Testis (tissue), 5 donors: Measurements from ENCODE around the genes LBHD2, TNFAIP2 and MARK3.

- PRO-cap, 3 experiments, result no peak in any of the 3 experiments
- RAMPAGE, long total RNA, 2 experiments, result no peak in any of the 2 experiments
- RRBS, result no CpG with 5 or more reads among the region's 7 CpGs
These were observed 10.2 kb upstream of the CDC42BPB start for GRCh38 chr14:103067430-103068136.

GRCh38 chr14:103083942-103084551 is at the start of gene LBHD2:
Gene LBHD2, plus strand, starts transcription at chr14:103084210.
- PRO-cap, 3 experiments, result no peak in any of the 3 experiments
- RAMPAGE, long total RNA, 2 experiments, result start-site peak on the plus strand in 1 of 2 experiments, at chr14:103084218-103084313 at its widest, 7 reads per replicate
- RRBS, result 4% methylated on average over 44 of the region's 57 CpGs

DNA sequence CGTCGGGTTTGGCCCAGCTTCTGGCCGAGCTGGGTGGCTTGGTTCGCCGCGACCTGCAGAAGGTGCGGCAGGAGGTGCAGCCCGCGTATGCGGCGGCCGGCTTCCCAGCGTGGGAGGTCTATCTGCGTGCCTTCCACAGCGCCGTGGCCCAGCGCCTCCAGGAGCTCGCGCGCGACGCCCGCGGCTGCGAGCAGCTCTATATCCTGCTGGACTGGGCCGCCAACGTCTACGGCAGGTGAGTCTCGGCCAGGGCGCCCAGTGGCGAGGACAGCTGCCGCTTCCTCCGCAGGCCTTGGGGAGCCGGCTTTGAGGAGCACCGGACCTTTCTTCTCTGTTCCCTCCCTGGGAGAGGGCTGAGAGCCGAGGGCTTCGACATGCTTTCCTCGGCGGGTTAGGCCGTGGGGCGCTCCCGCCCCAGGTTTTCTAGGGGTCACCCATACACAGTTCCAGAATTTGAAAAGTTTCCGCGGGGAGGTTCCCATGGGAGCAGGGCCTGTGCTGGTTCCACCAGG is 8.1 kb downstream of the EXOC3L4 start:
- PRO-cap, 3 experiments, result no peak in any of the 3 experiments
- RAMPAGE, long total RNA, 2 experiments, result no peak in any of the 2 experiments
- RRBS, result 38% methylated on average over 1 of the region's 44 CpGs

GRCh38 chr14:103122517-103123648 is at the start of gene TNFAIP2:
Gene TNFAIP2, plus strand, starts transcription at chr14:103123461.
- PRO-cap, 3 experiments, result peak in 3 of 3 experiments; most common plus-strand start chr14:103123461 (in 3); most common minus-strand start chr14:103123370 (in 3)
- RAMPAGE, long total RNA, 2 experiments, result start-site peak on the plus strand in 1 of 2 experiments, at chr14:103123239-103123942 at its widest, 54 reads per replicate; start-site peak on the minus strand in 2 of 2 experiments, at chr14:103123036-103123098 at its widest, 21 to 23 reads per replicate
- RRBS, result 4% methylated on average over 42 of the region's 91 CpGs

- PRO-cap, 3 experiments, result peak in 2 of 3 experiments; most common plus-strand start chr14:103155305 (in 1)
- RAMPAGE, long total RNA, 2 experiments, result no peak in any of the 2 experiments
- RRBS, result 38% methylated on average over 3 of the region's 10 CpGs
These were observed 31.7 kb downstream of the TNFAIP2 start for GRCh38 chr14:103154812-103155506.

- PRO-cap, 3 experiments, result peak in 3 of 3 experiments; most common plus-strand start chr14:103207352 (in 3); most common minus-strand start chr14:103207082 (in 1)
- RAMPAGE, long total RNA, 2 experiments, result start-site peak on the plus strand in 1 of 2 experiments, at chr14:103207135-103207336 at its widest, 8 reads per replicate; start-site peak on the minus strand in 2 of 2 experiments, at chr14:103207078-103207233 at its widest, 8 to 37 reads per replicate
- RRBS, result under 1% methylated on average over 4 of the region's 35 CpGs
These were observed 83.7 kb downstream of the TNFAIP2 start for GRCh38 chr14:103206753-103207482.

GRCh38 chr14:103273711-103274332 is 60.2 kb upstream of the EIF5 start:
- PRO-cap, 3 experiments, result no peak in any of the 3 experiments
- RAMPAGE, long total RNA, 2 experiments, result no peak in any of the 2 experiments
- RRBS, result 18% methylated on average over 6 of the region's 52 CpGs

GRCh38 chr14:103315935-103316290 is 18.1 kb upstream of the EIF5 start:
- PRO-cap, 3 experiments, result no peak in any of the 3 experiments
- RAMPAGE, long total RNA, 2 experiments, result no peak in any of the 2 experiments
- RRBS, result no CpG with 5 or more reads among the region's 10 CpGs

- PRO-cap, 3 experiments, result no peak in any of the 3 experiments
- RAMPAGE, long total RNA, 2 experiments, result no peak in any of the 2 experiments
- RRBS, result no CpG with 5 or more reads among the region's 9 CpGs
These were observed 6.5 kb downstream of the EIF5 start for GRCh38 chr14:103340202-103341186.

GRCh38 chr14:103385310-103385562 is at the start of gene MARK3:
Gene MARK3, plus strand, starts transcription at chr14:103385415.
- PRO-cap, 3 experiments, result peak in 3 of 3 experiments; most common plus-strand start chr14:103385423 (in 2)
- RAMPAGE, long total RNA, 2 experiments, result start-site peak on the plus strand in 1 of 2 experiments, at chr14:103385389-103385433 at its widest, 208 reads per replicate
- RRBS, result under 1% methylated on average over 5 of the region's 25 CpGs

DNA sequence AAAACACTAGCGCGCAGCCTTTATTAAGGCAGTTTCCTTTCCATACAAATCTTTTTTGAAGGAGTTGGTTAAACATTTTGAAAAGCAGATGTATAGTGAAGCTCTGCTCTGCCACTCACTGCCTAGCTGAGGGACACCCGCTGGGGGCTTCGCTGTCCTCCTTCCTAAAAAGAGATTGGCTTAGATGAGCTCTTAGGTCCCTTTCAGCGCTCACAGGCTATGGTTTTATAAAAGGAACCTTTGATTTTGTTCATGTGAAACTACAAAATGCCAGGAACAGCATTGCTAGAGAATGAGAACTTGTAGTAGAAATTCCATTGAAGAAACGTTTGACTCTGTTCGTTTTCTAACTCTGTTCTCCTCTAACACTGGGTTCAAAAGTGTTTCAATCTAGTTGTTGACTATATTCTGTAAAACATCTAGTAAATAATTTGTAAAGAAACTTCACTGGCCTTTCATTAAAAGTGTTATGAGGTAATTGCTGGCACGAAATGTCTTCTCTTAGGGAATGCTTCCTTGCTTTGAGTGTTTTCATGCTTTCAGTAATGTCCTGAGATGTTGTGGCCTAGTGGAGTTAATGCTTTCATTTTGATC is 1.5 kb downstream of the MARK3 start:
- PRO-cap, 3 experiments, result peak in 2 of 3 experiments; most common plus-strand start position 545 of the sequence (in 1); most common minus-strand start position 496 of the sequence (in 2)
- RAMPAGE, long total RNA, 2 experiments, result no peak in any of the 2 experiments
- RRBS, result no CpG with 5 or more reads among the region's 8 CpGs

DNA sequence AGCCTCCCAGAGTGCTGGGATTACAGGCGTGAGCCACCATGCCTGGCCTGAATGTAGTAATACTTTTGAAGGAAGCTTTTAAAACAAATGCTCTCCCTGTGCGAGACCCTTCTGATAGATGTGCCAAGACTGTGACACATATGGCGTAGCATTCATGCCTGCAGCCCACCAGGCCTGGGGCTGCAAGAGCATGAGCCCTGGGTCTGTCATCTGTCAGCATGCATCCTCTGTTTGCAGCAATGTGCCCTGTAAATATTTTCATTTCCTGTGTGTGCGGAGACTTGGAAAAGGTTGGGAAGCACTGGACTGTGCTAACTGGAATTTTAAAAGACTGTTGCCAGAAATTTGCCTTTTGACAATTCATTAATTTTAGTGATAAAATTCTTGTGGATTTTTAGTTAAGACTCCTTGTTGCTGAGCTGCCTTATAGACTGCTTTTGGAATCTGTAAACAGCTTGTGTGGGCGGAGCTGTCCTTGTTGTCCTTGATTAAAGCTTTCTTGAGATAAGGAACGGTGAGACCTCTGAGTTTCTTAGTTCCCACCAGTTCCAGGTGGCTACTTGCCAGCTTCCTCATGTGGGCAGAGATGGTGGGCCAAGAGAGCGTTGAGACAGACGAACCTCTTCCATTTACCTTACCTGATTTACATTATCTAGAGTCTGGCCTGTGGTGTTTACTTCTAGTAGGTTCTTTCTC is 23.4 kb downstream of the MARK3 start:
- PRO-cap, 3 experiments, result peak in 3 of 3 experiments; most common plus-strand start position 586 of the sequence (in 3); most common minus-strand start position 433 of the sequence (in 1)
- RAMPAGE, long total RNA, 2 experiments, result no peak in any of the 2 experiments
- RRBS, result no CpG with 5 or more reads among the region's 8 CpGs

GRCh38 chr14:103439253-103439712 is 54.1 kb downstream of the MARK3 start:
- PRO-cap, 3 experiments, result no peak in any of the 3 experiments
- RAMPAGE, long total RNA, 2 experiments, result no peak in any of the 2 experiments
- RRBS, result no CpG with 5 or more reads among the region's 9 CpGs

DNA sequence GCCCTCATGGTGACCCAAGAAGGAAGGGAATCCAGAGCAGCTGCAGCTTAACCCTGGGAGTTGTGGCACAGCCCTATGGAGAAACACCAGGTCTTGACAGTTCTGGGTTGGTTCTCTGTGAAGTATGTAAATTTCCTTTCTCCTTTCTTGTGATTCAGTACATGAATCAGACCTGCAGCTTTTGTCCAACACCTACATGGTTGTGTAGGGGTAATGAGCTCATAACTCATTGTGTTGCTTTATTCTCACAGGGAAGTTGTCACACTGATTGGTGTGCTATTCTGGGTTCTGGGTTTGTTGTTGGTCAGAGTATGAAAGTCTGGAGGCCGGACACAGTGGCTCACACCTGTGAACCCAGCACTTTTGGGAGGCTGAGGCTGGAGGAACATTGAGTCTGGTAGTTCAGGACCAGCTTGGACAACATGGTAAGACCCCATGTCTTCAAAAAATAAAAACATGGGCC is 18.6 kb downstream of the CKB start:
- PRO-cap, 3 experiments, result no peak in any of the 3 experiments
- RAMPAGE, long total RNA, 2 experiments, result no peak in any of the 2 experiments
- RRBS, result no CpG with 5 or more reads among the region's 1 CpG

- PRO-cap, 3 experiments, result no peak in any of the 3 experiments
- RAMPAGE, long total RNA, 2 experiments, result no peak in any of the 2 experiments
- RRBS, result no CpG with 5 or more reads among the region's 8 CpGs
These were observed 3.5 kb downstream of the CKB start for GRCh38 chr14:103519092-103519604.

DNA sequence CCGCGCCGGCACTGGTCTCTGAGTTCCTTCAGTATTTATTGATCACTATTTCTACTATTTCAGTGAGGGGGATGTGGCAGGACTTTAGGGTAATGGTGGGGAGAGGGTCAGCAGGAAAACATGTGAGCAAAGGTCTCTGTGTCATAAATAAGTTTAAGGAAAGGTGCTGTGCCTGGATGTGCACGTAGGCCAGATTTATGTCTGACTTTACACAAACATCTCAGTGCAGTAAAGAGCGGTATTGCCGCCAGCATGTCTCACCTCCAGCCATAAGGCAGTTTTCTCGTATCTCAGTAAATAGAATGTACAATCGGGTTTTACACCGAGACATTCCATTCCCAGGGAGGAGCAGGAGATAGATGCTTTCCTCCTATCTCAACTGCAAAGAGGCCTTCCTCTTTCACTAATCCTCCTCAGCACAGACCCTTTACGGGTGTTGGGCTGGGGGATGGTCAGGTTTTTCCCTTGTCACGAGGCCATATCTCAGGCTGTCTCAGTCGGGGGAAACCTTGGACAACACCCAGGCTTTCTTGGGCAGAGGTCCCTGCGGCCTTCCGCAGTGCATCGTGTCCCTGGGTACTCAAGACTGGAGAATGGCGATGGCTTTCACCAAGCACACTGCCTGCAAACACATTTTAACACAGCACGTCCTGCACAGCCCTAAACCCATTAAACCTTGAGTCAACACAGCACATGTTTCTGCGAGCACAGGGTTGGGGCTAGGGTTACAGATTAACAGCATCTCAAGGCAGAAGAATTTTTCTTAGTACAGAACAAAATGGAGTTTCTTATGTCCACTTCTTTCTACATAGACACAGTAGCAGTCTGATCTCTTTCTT is 2.6 kb upstream of the CKB start:
- PRO-cap, 3 experiments, result no peak in any of the 3 experiments
- RAMPAGE, long total RNA, 2 experiments, result no peak in any of the 2 experiments
- RRBS, result no CpG with 5 or more reads among the region's 18 CpGs

DNA sequence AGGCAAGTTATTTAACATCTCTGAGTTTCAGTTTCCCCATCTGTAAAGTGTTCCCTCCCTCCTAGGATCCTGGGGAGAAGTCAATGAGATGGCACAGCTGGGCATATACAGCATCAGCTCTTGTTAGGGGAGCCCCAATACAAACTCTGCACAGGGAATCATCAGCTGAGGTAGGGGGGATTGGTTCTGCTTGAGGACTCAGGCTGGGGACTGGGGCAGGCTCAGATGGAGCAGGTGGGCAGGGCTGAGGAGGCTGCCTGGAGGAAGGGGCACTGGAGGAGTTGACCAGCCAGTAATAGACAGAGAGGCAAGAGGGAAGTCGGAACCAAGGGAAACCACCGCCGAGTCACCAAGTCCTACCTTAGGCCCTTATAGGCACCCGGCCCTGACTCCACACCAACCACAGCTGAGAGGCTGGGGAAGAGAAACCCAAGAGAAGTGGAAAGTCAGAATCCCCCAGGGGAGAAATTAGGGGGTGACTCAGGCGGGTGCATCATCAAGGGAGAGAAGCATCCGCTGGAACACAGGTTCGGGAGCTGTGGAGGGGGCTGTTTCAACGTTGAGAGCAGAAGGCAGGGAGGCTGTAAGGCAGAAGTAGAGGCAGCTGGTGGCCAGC is 1.7 kb upstream of the TRMT61A start:
- PRO-cap, 3 experiments, result no peak in any of the 3 experiments
- RAMPAGE, long total RNA, 2 experiments, result no peak in any of the 2 experiments
- RRBS, result no CpG with 5 or more reads among the region's 8 CpGs

DNA sequence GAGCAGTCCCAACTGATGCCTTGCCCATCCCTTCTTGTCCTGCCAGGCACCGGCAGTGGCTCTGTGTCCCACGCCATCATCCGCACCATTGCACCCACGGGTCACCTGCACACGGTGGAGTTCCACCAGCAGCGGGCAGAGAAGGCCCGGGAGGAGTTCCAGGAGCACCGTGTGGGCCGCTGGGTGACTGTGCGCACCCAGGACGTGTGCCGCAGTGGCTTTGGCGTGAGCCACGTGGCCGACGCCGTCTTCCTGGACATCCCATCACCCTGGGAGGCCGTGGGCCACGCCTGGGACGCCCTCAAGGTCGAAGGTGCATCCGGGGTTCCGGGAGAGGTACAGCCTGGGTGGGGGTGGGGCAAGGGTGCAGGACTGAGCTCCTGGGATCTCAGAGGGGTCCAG is 3.5 kb downstream of the TRMT61A start:
- PRO-cap, 3 experiments, result no peak in any of the 3 experiments
- RAMPAGE, long total RNA, 2 experiments, result no peak in any of the 2 experiments
- RRBS, result 93% methylated on average over 5 of the region's 23 CpGs

- PRO-cap, 3 experiments, result no peak in any of the 3 experiments
- RAMPAGE, long total RNA, 2 experiments, result no peak in any of the 2 experiments
- RRBS, result no CpG with 5 or more reads among the region's 23 CpGs
These were observed 11.6 kb downstream of the TRMT61A start for GRCh38 chr14:103540208-103541432.

GRCh38 chr14:103629503-103630164 is 623 bp downstream of the KLC1 start:
- PRO-cap, 3 experiments, result peak in 3 of 3 experiments; most common plus-strand start chr14:103629918 (in 1); most common minus-strand start chr14:103629777 (in 3)
- RAMPAGE, long total RNA, 2 experiments, result no peak in any of the 2 experiments
- RRBS, result 2% methylated on average over 43 of the region's 74 CpGs